Right ventricle myocardium (tissue), 1 donor: ENCODE measurements around a stretch of chr11.

- PRO-cap, 2 experiments, result peak in 2 of 2 experiments; most common plus-strand start chr11:112881726 (in 1); most common minus-strand start chr11:112881523 (in 2)
These were observed 79.8 kb upstream of the NCAM1 start for GRCh38 chr11:112881330-112882002.

DNA sequence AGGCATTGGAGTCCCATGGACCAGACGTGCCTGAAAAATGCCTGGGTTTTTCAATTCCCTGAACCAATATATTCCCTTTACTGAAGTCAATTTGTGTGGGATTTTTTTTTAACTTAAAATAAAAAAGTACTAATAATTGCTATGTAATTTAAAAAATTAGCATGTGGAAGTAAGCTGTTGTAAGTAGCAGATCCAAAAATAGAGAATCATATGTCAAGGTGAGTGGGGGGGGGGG is 24.1 kb upstream of the TTC12 start:
- PRO-cap, 2 experiments, result no peak in any of the 2 experiments

GRCh38 chr11:113384575-113385074 is 3.0 kb upstream of the ANKK1 start:
- PRO-cap, 2 experiments, result no peak in any of the 2 experiments

DNA sequence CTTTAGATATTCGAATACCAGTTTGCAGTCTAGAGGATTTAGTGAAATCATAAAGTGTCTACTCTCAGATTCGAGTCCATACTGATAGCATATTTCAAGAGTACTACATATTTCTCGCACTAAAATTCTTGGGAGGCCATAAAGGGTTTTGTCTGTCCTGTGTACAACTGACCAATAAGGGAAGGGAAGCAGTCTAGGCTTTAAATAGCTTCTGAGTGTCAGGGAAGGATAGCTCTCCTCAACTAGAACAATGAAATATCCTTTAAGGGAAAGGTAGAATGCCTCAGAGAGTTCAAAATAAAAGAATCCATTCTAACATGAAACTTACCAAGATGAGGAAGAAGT is 2.6 kb downstream of the USP28 start:
- PRO-cap, 2 experiments, result peak in 1 of 2 experiments; most common plus-strand start position 203 of the sequence (in 1); most common minus-strand start position 86 of the sequence (in 1)

GRCh38 chr11:113873188-113873646 is 2.2 kb downstream of the USP28 start:
- PRO-cap, 2 experiments, result peak in 2 of 2 experiments; most common plus-strand start chr11:113873479 (in 2)

GRCh38 chr11:113875035-113875430 is 339 bp downstream of the USP28 start:
- PRO-cap, 2 experiments, result peak in 2 of 2 experiments; most common minus-strand start chr11:113875302 (in 2)

DNA sequence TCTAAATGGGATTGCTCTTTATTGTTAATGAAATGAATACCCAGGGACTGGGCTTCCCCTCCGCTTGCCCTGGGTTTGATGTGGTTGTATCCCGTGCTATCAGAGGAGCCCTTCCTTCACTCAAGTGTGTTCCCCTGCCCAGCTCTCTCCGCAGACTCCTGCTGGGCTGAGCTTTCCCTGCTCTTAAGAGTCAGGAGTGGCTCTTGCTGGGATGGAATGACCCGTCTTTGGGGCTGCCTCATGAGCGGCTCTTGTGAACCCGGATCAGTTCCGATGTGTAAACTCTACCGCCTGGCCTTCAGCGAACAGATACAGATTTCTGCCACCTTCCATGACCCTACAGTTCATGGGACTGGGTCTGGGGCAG is 1.6 kb upstream of the ZBTB16 start:
- PRO-cap, 2 experiments, result peak in 1 of 2 experiments; most common minus-strand start position 160 of the sequence (in 1)

DNA sequence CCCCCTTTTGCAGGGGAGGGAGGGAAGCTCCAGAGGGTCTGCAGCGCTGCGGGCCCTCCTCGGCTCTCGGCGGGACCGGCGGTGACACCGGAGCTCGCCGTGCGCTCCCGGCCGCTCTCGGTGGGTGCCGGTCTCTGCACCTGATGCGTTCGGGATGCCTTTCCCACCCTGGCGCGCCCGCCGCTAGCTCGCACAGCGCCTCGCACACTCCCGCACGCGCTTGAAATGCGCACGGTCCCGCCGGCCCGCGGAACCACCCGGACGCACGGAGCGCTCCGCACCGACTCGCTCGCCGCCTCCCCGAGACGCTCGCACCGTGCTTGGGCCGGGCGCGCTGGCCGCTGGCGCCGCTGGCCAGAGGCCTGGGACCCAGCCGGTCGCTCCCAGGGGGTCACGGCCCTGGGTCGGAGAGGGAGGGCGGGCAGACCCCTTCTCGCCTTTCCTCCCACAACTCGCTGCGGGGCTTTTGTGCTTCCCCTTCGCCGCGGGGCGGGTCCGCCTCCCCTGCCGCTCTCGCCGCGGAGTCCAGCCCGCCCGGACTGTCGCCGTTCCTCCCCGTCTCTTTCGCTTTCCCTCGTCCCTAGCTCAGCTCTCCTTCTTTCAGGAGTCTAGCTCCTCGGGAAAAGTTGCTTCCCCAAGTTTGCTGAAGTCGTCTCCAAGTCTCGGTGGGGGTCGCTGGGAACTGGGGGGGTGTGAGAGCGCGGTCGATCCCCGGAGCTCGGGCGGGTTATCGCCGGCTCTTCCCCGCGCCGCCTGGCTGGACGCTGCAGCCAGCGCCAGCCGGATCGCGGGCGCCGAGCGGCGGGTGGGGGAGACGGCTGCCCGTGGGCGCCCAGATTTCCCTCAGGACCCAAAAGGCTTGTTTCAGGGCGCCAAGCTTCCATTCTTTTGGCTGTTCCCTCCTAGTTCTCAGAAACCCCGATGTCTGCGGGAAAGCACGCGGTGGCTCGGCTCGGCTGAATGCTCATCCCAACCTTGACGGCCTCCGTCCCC is 1.2 kb downstream of the ZBTB16 start:
- PRO-cap, 2 experiments, result no peak in any of the 2 experiments

DNA sequence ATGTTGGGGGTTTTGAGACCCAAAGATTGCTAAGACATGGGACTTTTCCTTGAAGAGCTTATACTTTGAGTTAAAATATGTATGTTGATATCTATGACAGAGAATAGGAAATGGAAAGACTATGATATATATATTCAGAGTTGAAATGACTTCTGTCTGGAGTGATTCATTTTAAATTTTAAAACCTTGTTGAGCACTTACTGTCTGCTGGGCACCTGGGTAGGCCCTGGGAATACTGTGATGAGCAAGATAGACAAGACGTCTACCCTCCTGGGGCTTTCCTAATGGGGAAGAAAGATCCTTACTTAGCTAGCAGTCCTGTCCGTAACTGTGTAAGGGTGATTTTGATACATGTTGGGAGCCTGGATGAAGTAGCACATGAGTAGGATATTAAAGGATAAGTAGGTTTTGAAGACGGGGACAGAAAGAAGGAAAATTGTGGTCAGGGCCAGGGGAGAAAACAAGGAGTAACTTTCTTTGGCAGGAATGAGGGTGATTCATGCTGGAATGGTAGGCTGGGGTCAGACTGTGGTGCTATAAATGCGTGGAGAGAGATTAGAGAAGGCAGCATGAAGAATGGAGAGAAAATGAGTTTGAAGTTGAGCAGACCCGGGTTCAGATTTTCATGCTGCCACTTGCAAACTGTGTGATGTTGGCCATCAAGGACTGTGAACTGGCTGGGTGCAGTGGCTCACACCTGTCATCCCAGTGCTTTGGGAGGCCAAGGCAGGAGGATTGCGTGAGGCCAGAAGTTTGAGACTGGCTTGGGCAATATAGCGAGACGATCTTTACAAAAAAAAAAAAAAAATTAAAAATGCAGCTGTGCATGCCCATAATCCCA is 22.0 kb downstream of the ZBTB16 start:
- PRO-cap, 2 experiments, result no peak in any of the 2 experiments

DNA sequence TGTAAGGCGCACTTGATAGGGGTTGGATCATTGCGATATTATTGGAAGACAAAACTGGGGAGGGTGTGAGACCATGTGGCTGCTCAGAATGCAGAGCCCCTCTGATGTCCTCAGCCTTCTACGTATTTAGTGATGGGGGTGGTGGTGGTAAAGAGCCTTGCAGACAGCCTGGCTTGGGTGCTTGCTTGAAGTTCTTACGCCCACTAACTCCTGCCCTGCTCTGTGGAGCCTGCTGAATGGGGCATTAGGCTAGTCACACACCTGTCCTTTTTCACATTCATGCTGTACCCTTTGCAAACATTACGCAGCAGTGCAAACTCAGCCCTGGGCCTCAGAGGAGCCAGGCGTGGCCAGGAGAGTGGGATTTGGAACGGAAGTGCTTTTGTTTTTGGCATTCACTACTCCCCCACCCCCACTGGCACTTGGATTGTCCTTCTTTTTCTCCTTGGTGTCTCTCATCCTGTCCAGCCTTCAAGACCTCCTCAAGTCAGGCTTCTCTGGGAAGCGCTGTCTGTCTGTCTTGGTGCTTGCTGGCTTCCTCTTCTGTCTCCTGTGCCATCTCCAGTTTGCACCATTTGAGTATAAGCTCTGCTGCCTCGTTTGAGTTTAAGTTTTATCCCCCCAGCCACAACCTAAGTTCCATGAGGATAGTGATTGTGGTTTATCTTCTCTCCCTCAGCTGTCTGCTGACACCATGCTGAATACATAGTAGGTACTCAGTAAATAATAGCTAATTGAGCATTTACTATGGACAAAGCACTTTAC is 26.5 kb downstream of the ZBTB16 start:
- PRO-cap, 2 experiments, result no peak in any of the 2 experiments

GRCh38 chr11:114091787-114092479 is 32.4 kb downstream of the ZBTB16 start:
- PRO-cap, 2 experiments, result no peak in any of the 2 experiments

GRCh38 chr11:114166703-114167507 is 107.4 kb downstream of the ZBTB16 start:
- PRO-cap, 2 experiments, result no peak in any of the 2 experiments

- PRO-cap, 2 experiments, result peak in 2 of 2 experiments; most common plus-strand start chr11:114179229 (in 1); most common minus-strand start chr11:114179203 (in 2)
These were observed 117.1 kb upstream of the NNMT start for GRCh38 chr11:114178921-114179696.

DNA sequence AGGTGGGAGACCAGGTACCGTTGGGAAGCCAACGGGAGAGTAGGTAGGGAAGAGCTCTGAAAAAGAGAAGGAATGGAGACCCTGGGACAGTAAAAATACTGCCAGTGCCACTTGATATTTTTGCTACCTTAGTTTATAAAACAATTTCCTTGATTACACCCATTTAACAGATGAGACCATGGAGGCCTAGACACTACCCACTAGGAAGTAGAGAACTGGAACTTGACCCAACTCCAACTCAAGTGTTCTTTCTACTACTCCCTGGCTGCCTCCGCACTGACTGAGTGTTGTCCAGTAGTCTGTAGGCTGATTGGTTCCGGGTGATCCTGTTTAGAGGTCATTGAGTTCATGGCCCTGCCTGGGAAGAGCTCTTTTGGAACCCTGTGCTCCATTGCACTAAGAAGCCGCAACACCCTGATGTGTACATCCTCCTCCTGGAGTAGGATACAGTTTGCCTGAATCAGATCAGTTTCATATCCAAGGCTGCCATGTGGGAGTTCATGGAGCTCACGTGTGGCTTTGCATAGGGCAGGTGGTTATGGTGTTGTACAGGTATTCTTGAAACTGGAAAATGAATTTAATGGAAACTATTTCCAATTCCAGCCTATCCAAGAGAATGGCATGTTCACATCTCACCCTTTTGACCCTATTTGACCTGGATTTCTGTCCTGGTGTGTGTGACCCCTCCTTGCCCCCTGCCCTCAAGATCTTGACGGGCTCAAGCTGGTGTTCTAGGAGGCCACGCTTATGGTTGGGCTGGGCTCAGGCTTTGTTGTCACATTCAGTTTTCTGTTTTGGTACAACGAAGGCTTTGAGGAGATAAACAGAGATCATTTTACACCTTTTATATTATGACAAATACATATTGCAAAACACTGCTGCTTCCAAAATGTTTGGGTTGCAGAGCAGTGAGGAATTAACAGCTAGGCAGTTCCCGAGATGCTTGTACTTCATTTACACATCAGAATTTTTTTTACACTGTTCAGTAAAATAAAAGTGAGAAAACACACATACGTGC is 102.2 kb upstream of the NNMT start:
- PRO-cap, 2 experiments, result no peak in any of the 2 experiments

- PRO-cap, 2 experiments, result no peak in any of the 2 experiments
These were observed 95.7 kb upstream of the NNMT start for GRCh38 chr11:114200223-114201083.

- PRO-cap, 2 experiments, result no peak in any of the 2 experiments
These were observed 46.0 kb upstream of the NNMT start for GRCh38 chr11:114250168-114250621.

DNA sequence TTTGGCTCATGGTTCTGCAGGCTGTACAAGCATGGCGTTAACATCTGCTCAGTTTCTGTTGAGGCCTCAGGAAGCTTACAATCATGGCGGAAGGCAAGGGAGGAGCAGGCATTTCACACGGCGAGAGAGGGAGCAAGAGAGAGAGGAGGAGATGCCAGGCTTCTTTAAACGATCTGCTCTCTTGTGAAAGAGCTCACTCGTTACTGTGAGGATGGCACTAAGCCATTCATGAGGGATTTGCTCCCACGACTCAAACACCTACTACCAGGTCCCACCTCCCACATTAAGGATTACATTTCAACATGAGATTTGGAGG is 18.1 kb upstream of the NNMT start:
- PRO-cap, 2 experiments, result no peak in any of the 2 experiments

DNA sequence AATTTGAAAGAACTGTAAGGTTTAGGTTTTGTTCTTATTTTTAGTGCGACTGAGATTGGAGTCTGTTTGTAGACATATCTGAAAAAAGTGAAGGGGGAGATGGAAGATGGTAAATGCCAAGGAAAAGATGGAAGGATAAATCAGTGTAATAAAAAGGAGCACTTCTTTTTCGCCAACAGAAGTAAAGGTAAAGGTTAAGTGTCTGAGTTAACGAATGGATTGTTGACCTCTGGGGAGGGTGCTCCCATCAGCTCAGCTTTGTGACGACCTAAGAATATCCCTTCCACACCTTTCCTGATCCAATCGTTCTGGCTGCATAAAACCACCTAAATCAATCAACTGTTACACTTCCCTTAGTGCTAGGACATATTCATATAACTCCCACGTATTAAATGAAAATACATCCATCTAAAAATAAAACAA is 843 bp downstream of the C11orf71 start:
- PRO-cap, 2 experiments, result peak in 1 of 2 experiments; most common minus-strand start position 314 of the sequence (in 1)

- PRO-cap, 2 experiments, result no peak in any of the 2 experiments
These were observed 10.2 kb upstream of the NXPE2 start for GRCh38 chr11:114668212-114668437.

GRCh38 chr11:115185383-115186048 is 318.7 kb downstream of the CADM1 start:
- PRO-cap, 2 experiments, result no peak in any of the 2 experiments